Tongue (tissue), 2 donors: Measurements from ENCODE around the gene PTPMT1.

DNA sequence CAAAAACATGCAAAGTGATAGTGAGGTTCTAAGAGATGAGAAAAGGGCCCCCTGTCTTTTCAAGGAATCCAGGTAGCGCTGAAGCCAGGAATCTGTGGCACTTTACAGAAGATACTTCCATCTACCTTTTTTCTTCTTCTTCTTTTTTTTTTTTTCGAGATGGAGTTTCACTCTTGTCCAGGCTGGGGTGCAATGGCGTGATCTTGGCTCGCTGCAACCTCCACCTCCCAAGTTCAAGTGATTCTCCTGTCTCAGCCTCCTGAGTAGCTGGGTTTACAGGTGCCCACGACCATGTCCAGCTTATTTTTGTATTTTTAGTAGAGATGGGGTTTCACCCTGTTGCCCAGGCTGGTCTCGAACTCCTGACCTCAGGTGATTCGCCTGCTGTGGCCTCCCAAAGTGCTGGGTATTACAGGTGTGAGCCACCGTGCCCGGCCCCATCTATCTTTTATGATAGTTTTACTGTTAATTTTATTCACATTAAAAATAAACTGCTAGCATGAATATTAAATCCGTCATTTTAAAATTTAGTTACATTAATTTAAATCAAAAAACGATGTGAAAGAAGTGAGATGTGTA, 84.8 kb downstream of the LARGE2 start:
- RAMPAGE, long total RNA: no peak

DNA sequence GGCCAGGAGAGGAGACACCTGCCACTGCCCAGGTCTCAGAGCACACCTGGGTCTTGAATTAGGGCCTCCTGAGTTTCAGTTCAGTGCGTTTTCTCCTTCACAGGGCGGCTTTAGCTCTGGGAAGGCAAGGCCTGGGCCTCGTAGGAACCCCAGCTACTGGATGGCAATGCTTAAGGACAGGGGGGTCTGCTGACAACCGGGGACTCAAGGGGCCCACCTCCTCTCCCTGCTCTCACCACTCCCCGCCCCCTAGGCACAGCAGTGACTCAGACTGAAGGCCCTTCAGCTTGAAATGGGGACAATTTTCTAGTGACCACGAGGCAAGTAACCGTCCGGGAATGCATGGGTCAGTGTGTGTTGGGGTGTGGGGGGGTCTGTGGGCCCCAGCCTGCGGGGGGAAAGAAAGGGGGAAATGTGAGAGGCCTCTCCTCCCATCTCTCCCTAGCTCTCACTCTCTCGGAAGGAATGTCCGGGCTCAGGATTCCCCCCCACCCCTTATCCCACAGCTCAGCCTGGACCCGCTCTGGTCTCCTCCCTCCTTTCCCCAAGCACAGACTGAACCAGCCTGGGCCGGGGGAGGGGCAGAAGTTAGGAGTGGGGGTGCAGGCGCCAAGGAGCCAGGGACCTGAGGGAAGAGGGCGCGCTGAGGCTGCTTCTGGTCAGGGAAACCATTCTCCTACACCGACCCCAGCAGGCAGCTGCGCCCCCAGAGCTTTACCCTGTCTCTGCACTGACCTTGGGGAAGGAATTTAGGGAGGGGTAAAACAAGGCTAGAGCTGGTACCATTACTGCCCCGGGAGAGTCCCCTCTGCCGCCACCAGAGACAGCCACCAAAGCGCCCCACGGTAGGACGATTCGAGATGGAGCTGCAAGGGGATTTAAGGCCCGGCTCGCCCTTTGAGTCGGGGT, 17.3 kb downstream of the CREB3L1 start:
- RAMPAGE, long total RNA: no peak

DNA sequence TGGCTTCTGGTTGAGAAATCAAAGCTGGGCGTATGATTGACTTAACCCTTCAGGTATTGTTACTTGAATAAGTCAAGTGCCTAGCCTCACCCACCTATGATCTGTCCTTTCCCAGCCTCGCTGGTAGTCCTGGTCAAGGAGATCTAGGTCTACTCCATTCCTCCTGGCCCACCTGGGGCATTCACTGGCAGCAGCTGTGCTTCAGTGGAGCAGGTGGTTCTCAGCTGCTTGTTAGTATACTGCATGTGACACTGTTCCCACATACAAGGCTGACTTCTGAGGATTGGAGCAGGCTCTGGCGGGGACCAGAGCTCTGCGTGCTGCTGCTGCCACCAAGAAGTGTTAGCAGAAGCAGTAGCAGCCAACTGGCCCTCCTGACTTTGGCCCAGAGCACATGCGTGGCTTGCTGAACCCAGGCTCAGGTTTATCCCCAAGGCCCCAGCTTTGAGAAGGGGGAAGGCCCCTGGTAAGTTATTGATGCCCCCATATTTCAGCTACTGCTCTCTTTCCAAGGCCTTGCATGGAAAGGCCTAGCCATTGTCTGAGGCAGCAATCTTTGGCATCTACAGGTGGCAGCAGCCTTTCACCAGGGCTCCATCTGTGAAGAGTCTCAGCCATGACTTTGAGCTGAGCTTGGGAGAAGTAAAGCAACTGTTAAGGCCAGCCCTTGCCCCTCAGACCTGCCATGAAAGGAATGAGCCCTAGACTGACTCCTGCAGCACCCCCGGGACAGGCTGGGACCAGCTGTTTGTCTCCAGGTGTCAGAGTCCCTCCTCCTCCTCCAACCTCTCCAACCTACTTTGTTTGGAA, 26.6 kb downstream of the ARHGAP1 start:
- RAMPAGE, long total RNA: no peak

GRCh38 chr11:46948308-46948752, 11.8 kb downstream of the CSTPP1 start:
- RAMPAGE, long total RNA: no peak

DNA sequence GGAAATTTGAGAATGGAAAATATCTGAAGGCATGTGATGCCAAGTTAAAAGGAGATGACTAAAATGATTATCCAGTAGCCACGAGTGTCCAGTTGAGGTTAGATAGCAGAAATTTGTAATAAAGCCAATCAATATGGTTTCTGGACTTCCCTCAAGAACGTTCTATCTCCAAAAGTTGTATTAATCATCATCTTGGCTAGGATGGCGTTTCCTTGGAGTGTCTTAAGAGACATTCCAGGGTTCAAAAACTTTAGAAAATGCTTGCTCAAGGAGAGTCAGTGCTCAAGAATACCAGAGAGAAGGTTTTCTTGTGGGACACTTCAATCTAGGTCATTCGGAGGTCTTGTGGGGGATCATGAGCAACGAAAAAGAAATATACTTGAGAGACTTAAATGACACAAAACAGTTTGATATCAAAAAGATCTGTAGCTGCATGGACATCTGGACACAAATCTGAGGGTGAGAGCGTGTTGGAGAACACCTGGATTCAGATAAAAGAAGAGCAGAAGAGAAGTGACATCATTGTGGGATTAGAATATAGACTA, 97.8 kb downstream of the ARFGAP2 start:
- RAMPAGE, long total RNA: no peak

GRCh38 chr11:47182207-47182973, 3.8 kb downstream of the PACSIN3 start:
- RAMPAGE, long total RNA: no peak

DNA sequence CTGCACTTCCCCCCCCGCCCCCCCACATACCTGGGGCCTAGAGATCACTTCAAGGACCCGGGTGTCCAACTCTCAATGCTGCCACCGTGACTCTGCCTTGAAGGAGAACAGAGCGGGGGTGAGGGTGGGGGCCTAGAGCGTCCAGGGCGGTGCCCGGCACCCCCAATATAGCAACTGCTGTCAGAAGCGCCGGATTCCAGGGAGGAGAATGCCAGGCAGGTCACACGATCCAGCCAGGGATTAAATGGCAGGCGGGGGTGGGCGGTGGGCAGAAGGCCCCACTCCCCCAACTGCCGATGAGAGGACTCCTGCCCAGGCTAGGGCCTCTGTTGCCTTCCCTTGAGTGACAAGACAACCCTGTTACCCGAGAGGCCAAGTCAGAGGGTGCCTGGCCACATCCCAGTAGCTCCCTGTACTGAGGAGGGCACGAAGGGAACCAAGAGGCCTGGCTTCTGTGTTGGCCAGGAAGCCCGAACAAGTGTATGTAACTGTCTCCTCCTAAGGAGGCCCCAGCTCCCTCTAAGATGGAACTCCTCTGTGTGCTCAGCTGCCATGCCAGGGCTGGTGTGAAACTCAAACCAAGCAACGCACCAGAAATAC, 3.2 kb downstream of the PACSIN3 start:
- RAMPAGE, long total RNA: no peak

- RAMPAGE, long total RNA: no peak
Observed at GRCh38 chr11:47253613-47254085, 4.1 kb upstream of the NR1H3 start.

- RAMPAGE, long total RNA: no peak
Observed at GRCh38 chr11:47325633-47326229, 26.8 kb downstream of the MYBPC3 start.

DNA sequence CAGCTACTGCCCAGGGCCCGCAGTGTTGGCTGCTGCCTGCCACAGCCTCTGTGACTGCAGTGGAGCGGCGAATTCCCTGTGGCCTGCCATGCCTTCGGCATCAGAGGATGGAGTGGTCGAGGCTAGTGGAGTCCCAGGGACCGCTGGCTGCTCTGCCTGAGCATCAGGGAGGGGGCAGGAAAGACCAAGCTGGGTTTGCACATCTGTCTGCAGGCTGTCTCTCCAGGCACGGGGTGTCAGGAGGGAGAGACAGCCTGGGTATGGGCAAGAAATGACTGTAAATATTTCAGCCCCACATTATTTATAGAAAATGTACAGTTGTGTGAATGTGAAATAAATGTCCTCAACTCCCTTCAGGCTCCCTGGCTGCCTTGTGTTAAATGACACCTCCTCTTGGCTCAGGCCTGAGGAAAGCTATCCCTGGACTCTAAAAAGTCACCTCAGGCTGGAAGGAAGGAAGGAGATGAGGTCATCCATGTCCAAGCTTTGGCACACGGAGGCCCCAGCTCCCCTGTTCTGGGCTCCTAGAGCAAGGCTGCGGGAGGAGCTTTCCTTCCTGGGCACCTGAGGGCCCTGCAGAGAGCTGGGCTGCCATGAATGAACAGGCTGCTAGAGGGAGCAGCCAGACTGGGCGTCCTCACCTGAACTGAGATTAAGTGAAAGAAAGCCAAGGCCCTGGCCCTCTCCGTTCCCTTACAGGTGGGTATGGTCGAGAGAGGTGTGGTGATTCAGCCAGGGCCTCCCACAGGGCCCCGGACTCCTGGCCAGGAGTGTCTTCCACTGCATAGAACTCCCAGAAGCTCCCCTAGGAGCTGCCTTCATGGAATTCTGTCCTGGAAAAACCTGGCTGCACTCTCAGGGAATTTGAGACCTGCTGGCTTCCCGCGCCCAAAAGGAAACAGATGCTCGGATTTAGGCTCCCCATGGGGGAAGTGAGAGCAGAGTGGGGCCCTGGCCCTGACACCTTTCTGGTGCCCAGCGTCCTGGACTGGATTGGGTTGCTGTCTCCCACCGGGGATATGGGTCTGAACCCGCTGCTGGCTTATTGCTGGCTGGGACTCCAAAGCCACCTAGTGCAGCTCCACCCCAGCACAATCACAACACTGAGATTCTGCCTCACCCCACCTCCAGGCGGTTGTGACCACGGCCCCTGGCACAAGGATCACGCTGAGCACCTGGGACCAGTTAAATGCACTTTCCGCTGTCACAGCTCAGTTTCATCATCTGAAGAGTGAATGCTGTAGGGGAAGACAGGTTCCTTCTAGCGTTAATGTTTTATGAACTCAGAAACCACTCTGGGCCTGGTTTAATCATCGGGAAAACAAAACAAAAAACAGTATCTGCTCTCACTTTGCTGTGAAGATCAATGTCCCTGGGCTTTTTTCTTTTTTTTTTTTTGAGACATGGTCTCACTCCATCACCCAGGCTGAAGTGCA, 22.3 kb downstream of the MYBPC3 start:
- RAMPAGE, long total RNA: no peak

- RAMPAGE, long total RNA: no peak
Observed at GRCh38 chr11:47337226-47337971, 15.1 kb downstream of the MYBPC3 start.

DNA sequence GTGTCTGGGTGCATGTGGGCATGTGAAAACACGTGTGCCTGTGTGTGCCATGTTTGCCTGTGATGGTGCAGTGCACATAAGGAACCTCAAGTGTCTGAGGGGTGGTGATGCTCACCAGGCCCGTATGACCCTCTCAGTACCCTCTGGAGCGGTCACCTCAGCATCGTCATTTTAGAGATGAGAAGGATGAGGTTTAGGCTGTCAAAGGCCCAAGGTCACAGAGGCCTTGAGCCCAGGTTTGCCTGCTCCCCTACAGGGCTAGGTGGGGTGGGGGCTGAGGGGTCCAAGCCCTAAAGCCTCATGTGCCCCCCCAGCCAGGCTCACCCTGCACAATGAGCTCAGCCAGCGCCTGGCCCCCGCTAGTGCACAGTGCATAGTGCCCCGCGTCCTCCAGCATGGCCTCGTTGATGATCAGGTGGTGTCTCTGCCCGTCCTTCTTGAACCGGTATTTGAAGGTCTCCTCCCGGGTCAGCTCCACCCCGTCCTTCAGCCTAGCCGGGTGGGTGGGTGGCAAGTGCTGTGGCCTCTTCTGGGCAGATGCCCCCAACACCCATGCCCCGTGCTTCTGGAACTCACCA, 10.2 kb downstream of the MYBPC3 start:
- RAMPAGE, long total RNA: no peak

GRCh38 chr11:47358572-47359108, 6.1 kb upstream of the MYBPC3 start:
- RAMPAGE, long total RNA: no peak

DNA sequence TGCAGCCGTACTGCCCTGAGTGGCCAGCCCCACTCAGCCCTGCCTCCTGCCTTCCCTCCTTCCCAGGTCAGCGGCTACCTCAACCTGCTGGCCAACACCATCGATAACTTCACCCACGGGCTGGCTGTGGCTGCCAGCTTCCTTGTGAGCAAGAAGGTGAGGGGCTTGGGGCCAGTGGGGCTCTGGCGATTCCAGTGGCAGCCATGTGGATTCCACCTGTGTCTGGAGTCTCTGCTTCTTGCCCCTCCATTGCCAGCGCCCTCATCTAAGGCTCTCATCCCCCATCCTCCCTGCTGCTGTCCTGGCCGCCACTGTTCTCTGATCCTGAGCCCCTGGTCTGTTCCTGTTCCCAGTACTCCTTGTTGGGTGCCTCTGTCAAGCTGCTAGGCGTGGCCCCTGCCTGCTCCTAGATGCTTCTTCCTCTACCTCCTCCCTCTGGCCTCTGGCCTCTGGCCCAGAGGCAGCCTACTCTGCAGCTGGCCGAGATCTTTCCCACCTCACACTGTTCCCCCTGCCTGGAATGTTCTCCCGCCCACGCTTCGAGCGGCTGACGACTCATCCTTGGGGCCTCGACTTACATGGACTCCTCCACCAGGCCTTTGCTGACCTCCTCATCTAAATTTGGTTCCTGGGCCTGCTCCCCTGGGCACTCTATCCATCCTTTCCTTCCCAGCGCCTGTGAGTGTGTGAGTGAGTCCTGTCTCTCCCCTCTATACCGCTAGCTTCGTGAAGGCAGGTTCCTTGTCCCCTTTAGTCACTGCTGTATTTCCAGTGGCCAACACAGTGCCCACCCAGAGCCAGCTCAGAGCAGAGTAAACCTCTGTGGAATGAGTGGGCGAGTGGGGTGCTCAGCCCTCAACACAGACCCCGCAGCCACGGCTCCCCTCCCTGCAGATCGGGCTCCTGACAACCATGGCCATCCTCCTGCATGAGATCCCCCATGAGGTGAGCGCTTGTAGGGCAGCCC, 5.4 kb downstream of the SLC39A13 start:
- RAMPAGE, long total RNA: no peak

- RAMPAGE, long total RNA: no peak
Observed at GRCh38 chr11:47468050-47468520, 19.1 kb upstream of the RAPSN start.

GRCh38 chr11:47470188-47471354, 21.6 kb upstream of the RAPSN start:
- RAMPAGE, long total RNA: no peak

- RAMPAGE, long total RNA: no peak
Observed at GRCh38 chr11:47483289-47483693, 34.4 kb upstream of the RAPSN start.

DNA sequence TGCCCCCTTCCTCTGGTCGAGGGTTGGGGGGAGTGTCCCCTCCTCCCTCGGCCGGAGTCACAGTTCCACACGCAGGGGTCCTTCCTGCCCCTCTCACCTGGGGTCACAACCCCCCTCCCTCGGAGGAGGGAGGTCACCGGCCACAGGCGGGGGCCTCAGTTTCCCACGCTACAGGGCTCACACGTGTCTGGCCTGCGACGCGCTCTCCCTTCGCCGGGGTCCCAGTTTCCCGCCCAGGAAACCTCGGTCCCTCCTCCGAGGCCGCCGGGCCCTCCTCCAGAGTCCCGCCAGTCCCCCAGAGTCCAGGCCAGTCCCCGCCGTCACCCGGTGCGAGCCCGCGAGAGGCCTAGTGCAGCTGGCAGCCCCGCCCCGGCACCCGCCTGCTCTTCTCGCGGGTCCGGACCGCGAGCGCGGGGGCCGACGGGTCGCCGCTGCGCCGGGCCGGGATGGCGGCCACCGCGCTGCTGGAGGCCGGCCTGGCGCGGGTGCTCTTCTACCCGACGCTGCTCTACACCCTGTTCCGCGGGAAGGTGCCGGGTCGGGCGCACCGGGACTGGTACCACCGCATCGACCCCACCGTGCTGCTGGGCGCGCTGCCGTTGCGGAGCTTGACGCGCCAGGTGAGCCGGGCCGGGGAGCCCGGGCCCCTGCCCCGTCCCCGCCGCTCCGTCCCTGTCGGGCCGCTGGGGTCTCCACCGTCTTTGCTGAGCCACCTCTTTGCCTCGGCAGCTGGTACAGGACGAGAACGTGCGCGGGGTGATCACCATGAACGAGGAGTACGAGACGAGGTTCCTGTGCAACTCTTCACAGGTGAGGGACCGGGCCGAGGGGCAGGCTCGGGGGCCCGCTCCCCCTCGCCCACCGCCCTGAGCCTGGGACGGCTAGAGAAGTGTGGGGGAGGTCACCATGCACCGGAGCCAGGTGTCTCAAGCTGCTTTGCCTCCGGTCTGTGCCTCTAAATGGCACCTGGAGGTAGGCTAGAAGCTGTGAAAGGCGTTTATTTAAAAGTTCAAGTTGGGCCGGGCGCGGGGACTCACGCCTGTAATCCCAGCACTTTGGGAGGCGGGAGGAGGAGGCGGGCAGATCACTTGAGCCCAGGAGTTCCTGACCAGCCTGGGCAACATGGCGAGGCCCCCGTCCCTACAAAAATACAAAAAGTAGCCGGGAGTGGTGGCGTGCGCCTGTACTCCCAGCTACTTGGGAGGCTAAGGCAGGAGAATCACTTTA, at the start of gene PTPMT1:
Gene PTPMT1 (plus strand): TSS at position 423 of the 1,227 bp plus-strand sequence.
- RAMPAGE, long total RNA: start-site peak on the plus strand centred at position 430 of the sequence, 20 bp wide, 468 and 83 reads in 2 replicates

DNA sequence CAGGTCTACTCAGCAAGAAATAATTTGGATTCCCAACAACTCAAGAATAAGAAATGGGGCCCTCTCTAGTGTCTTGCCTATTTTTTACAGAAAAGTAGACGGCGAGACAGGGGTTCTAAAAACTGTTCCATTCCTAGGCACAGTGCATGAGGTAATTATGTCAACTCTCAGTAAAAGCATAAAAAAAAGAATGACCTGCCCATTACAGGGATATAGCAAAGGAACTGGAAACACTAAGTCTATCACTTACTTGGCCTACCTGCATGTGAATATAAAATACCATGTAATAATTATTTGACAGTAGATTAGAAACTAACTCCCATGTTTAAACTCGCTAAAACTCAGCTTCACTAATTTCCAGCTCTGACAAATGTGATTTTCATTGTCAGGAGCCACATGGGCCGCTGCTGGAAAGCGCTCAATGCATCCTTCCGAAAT, 984 bp downstream of the MTCH2 start:
- RAMPAGE, long total RNA: no peak

- RAMPAGE, long total RNA: no peak
Observed at GRCh38 chr11:47725583-47726190, 10.5 kb upstream of the AGBL2 start.